Mononuclear cell (primary cell): ENCODE measurements around a stretch of chr7.

GRCh38 chr7:35727597-35728165 is 32.7 kb upstream of the HERPUD2 start:
- RRBS, result no CpG with 5 or more reads among the region's 2 CpGs

DNA sequence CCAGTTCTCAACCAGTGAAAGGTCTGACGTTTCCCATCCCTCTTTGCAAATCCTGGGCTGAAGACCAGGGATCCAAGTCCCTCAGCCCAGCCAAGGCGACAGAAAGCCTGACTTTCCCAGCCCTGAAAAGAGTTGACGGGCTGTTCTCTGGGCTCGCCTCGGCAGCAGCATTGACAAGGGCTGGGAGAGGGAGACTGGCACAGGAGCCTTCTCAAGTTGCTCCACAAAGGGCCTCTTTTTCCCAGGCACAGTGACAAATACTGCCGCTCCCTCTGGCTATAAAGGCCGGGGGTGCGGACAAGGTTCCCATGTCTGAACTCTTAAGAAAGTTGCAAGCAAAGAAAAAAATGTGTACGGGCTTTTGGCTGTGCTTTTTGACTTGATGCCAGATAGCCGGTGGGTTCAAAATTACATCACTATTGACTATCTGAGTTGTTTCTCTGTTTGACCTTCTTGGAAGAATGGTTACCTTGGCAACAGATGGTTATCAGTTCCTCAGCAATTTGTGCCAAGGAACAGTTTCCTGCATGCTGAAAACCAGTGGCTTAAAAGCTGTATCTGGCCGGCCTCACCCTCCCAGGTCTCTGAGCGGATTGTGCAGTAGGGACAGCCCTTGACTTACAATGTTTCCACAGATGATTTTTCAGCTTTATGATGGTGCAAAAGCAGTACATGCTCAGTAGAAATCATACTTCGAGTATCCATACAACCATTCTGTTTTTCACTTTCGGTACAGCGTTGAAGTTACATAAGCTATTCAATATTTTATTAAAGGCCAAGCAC is 115.8 kb upstream of the EEPD1 start:
- RRBS, result 29% methylated on average over 3 of the region's 15 CpGs

DNA sequence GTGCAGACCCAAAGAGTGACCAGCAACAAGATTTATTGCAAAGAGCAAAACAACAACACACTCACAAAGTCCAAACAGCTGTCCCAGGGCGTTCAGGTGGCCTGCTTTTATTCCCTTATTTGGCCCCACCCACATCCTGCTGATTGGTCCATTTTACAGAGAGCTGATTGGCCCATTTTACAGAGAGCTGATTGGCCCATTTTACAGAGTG is 87.4 kb upstream of the EEPD1 start:
- RRBS, result no CpG with 5 or more reads among the region's 1 CpG

DNA sequence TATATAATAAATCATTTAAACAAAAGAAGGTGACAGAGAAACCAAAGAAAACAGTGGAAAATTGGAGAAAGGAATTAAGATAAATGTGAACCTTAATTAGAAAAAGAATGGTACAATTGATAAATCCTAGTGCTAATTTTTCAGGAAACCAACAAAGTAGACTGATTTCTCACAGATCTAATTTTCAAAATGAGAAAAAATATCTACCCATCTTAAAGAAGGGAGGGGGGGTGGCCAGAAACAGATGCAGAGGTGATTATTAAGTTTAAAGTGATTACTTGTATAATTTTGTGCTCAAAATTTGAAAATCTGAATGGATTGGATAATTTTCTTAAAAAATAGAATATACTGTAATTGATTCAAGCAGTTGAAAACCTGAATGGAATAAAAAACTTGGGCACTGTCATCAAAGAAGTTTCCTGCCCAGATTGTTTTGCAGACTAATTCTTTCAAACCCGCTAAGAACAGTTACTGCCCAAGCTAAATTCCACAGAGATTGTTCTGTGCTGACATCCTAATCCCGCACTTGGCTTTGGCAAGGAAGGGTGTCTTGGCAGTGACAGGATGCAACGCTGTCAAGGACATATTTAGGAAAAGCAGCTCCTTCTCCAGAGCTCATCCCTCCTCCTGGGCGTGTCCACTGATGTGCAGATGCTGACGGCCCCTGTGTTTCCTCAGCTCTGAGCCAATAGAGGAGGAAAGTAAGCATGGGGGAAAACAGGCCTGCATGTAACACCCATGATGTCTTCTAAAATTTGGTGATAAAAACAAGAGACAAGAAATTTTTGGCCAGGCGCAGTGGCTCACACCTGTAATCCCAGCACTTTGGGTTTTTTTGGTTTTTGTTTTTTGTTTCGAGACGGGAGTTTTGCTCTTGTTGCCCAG is 74.0 kb downstream of the EEPD1 start:
- RRBS, result no CpG with 5 or more reads among the region's 8 CpGs

GRCh38 chr7:36283590-36284068 is 83.4 kb downstream of the MATCAP2 start:
- RRBS, result no CpG with 5 or more reads among the region's 7 CpGs

- RRBS, result no CpG with 5 or more reads among the region's 14 CpGs
These were observed 65.0 kb downstream of the MATCAP2 start for GRCh38 chr7:36301879-36302645.

- RRBS, result no CpG with 5 or more reads among the region's 10 CpGs
These were observed 65.2 kb downstream of the AOAH start for GRCh38 chr7:36659000-36659681.

DNA sequence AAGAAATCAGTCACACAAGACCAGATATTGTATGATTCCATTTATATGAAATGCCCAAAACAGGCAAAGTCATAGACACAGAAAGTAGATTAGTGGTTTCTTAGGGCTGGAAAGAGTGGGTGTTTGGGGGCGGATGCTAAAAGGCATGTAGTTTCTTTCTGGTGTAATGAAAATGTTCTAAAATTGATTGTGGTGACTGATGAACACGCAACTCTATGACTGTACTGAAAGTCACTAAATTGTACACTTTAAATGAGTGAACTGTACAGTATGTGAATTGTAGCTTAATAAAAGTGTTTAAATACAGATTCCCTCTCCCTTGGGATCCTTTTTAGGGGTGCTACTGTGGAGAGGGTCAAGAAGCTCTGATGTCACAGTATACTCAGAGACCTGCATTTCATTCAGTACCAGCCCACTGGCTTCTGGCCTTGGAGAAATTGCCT is 46.4 kb downstream of the AOAH start:
- RRBS, result no CpG with 5 or more reads among the region's 2 CpGs

DNA sequence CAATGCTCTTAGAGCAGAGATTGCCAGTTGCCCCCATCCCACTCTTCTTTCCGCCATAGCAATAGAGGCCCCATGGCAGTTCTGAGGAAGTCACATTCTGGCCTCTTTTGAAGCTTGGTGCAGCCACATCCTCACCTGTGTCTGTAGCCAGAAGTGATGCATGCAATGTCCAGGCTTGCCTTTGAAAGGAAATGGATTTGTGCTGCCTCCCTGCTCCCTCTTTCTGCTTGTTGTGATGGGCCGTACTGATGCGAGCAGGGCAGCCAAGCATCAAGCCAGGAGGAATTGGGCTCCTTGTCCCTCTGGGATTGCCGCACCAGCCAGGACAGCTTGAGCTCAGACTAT is 65.4 kb upstream of the AOAH start:
- RRBS, result no CpG with 5 or more reads among the region's 4 CpGs

DNA sequence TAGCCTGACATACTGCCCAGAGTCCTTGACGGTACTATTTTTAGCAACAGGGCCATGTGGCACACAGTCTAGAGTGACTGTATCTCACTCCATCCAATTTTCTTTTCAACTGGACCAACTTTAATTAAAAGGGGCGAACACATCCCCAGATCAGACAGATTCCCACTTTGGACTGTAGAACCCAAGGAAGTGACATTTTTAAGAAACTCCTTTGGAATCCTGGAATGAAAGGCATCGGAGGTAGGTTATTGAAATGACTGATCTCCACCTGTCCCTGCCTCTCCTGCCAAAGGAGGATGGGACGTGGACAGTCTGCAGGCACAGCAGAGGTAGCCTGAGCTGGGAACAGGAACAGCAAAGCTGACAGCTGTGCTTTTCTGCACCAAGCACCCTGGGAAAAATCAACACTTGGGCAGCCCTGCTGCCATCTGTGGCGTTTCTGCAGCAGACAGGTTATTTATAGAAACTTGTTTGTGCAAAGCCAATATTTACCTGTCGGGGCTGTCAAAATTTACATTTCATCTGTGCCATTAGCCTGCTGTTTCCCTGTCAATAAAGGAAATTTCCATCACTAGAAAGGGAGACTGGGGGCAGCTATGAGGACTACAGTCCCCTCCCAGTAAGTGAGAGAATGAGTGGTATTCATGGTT is 221.6 kb upstream of the AOAH start:
- RRBS, result no CpG with 5 or more reads among the region's 6 CpGs

- RRBS, result no CpG with 5 or more reads among the region's 9 CpGs
These were observed 223.4 kb upstream of the AOAH start for GRCh38 chr7:36947425-36948335.

DNA sequence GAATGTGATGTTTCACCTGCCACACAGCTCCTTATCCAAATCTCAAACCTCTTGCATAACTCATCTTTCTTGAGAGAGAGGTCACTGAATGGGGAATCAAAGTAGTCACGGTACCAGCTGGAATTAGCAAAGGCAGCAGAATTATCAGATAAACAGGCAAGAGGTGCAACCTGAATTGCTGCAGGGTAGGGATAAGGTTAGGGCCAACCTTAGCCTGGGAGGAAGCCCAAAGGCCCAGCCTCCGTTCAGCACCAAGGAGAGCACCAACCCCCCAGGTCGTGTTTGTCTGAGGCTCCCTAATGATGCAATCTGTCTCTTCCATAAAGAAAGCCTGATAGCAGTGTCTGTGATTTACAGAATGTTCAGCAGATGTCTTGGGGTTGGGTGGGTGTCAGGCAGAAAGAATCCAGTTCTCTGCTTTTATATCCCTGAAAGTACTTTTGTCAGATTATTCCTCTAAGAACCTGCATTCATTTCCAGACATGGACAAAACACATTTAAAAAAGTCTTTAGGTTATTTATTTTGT is 328.4 kb upstream of the AOAH start:
- RRBS, result no CpG with 5 or more reads among the region's 3 CpGs

DNA sequence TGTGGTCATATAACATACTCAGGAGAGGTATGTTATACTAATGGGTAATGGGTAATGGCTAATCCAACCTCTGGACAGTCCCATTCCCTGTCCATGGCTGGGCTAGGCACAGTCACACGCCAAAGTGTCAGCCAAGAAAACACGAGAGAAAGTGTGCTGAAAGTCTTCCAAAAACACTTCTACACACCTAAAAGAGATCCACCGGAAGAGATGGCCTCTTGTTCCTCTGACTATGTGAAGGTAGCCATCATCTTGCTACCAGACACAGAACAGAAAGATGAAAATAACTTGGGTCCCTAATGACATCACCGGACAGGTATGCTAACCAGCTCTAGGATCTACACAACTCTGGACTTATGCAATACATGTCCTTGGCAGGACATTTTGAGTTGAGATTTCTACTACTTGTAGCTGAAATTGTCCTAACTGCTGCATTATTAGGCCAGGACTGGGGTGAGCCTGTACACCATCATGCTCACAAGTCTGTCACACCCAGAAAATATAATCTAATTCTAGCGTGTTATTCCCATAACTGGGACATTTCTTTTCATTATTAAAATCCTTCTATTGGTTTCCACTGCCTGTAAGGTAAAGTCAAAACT is 358.7 kb downstream of the ELMO1 start:
- RRBS, result 100% methylated on average over 2 of the region's 5 CpGs

- RRBS, result no CpG with 5 or more reads among the region's 6 CpGs
These were observed 34.3 kb downstream of the ELMO1 start for GRCh38 chr7:37414278-37414941.

DNA sequence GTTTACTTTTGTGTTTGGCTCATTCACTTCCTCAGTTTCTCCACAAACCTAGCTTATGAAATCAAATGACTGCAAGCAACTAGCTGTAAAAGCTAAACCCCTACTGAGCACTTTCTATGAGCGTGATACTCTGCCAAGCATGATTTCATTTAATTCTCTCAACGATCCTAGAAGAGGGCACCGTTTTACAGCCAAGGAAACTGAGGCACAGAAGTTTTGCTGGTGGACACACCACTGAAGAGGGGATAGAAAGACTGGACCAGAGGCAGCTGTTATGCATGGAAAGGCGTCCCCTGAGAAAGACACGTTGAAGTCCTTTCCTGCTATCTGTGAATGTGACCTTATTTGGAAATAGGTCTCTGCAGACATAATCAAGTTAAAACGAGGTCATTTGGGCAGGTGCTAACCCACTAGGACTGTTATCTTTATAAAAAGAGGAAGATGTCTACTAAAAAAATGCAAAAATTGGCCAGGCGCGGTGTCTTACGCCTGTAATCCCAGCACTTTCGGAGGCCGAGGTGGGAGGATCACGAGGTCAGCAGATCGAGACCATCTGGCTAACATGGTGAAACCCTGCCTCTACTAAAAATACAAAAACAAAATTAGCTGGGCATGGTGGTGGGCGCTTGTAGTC is 31.6 kb downstream of the ELMO1 start:
- RRBS, result no CpG with 5 or more reads among the region's 14 CpGs

DNA sequence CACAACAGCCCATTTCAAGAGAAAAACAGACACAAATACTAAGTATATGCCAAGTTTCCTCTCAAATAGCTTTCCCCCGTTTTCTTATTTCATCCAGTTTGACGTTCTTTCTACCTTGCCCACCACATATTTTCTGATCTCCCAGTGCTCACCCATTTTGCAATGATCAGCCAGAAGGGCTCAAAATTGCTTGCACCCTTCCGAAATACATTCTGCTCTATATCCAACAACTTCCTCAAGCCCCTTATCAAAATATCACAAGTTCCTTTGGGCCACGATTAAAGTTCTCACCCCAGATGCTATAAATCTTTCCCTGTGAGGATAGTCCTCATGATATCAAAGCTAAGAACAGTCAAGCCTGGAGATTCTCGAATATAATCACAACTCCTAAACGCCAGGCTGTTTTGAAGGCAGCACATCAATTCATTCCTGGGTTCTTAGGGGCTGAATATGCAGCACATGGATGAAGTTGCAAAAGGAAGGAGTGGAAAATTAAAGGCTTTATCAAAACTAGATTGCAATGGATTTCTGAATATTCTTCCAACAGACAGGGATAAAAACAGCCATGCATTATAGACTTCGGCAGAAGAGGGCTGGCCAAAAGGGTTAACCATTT is 27.3 kb downstream of the ELMO1 start:
- RRBS, result no CpG with 5 or more reads among the region's 7 CpGs

DNA sequence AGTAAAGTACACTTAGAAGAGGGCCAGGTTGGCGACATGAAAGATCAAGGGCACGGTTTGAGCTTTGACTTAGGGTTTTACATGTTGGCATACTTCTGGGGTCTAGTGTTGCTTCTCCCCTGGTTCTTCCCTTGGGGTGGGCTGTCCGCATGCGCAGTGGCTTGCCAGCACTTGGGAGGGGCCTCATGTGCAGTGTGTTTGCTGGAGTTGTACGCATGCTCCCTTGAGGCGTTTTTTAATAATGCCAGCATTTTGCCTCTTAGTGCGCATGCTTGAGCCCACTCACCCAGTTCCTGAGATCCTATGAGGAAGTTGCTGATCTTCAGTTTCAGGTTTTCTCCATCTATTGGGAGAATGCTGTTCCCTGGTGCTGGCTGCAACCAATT is 113.5 kb upstream of the GPR141 start:
- RRBS, result no CpG with 5 or more reads among the region's 7 CpGs

DNA sequence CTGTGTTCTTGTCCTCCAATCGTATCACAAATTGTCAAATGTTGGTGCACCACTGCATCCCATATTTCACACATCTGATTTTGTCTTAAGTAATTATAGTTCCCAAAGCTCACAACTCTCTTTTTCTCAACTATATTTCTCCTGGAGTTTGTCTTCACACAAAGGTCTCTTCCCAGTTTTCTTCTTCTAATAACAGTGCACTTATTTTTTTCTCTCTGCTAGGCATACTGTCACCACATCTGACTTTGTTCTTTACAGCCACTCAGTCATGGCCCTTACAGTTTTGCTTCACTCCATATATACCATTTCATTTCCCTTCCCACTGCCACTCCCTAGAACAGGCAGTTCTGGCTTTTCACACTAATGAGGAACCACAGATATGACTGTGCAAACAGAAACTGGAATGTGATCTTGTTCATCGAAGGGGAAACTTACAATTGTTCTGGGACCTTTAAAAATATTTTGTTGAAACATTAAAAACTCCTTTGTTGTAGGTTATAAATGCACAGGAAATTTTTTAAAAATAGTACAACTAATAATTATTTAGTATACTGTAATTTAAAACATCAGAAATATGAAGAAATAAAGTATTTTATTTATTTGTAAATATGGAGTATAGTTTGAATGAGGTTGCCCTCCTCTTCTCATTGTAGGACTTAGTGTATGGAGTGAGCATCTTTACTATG is 67.3 kb downstream of the EPDR1 start:
- RRBS, result no CpG with 5 or more reads among the region's 2 CpGs

DNA sequence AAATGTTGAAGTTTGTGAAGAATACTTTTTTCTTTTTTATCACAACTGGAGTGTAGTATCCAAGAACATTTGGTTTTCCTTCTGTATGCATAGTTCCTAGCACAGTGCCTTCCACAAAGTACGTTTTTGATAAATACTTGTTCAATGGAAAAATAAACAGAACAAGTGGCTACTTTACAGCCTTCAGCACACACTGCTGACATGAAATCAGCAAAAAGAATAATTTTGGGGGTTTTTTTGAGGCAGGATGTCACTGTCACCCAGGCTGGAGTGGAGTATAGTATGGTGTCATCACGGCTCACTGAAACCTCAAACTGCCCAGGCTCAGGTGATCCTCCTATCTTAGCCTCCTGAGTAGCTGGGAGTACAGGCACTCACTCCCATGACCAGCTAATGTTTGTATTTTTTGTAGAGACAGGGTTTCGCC is 67.4 kb downstream of the STARD3NL start:
- RRBS, result no CpG with 5 or more reads among the region's 3 CpGs

DNA sequence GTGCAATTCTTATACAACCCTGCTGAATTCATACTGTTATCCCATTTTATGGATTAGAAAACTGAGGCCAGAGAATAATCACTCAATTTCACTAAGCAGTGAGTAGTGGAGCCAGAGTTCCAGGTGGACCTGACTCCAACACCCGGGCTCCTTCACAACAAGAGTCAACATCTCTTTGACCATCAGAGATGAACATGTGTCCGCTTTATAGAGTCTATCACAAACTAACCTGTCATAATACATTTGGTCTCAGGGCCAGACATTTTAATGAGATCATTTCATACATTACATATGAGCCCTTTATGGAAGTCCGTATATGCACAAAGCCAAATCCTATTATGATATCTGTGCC is 74.8 kb downstream of the STARD3NL start:
- RRBS, result no CpG with 5 or more reads among the region's 3 CpGs